Neural cell (in vitro differentiated cells): ENCODE results near the genes MCM5 and RBFOX2.

DNA sequence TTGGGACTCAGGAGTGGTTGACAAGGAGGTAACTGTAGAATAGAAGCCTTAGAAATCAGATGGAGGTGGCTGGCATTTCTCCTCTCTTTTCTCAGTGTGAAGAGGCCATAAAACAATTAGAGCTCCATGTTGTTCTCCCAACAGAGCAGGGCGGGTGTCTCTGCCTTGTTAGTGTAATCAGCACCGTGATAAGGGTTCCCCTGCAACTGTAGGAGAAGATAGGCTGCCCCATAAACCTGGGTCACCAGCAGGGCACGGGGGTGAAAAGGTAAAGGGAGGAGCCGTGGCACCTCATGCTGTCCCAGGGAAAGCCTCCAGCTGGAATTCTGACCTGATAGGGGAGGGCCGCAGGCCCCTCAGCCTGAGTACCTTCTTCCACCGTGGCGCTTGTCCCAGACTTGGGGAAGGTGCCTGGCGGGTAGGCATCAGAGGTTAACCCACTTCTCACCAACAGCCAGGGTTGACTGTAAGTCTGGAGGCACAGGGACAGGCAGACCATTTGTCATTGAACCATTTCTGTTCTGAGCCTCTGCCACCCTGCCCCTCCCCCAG is 68.7 kb downstream of the ISX start:
- RAMPAGE, long total RNA: no peak

DNA sequence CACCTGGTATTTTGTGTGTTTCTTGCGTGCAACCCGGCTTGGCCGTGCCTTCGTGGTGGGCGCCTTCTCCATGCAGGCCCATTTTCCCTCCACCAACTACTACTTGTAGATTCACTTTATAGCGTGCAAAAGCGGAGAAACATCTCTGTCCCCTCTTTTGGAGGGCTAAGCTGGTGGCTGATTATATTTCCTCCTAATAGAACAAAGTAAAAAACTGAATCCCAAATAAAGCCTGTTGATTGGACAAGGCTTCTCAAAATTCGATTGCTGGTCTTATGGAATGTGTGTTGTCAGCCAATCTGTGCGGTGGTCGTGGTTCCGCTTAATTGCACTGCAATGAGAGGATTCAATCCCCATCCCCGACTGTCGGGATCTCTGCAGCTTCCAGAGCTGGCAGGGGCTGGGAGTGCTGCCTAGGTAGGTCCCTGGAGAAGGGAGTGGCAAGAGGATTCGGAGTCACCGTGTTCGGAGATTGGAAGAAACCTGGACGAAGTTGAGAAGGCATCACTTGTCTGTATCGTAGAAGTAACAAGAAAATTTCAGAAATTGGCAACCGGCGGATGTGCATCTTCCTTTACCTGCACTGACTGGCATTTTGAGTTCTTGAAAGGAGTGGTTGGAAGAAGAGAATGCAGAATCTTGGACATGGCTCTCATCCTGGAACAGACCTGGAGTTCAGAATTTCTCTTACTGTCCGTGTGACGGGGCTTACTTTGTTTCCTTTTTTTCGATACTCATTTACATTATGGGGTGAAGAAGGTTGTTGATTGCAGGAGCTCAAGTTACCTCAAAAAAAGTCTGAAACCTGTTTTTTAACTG is 1.1 kb downstream of the HMGXB4 start:
- RAMPAGE, long total RNA: no peak

DNA sequence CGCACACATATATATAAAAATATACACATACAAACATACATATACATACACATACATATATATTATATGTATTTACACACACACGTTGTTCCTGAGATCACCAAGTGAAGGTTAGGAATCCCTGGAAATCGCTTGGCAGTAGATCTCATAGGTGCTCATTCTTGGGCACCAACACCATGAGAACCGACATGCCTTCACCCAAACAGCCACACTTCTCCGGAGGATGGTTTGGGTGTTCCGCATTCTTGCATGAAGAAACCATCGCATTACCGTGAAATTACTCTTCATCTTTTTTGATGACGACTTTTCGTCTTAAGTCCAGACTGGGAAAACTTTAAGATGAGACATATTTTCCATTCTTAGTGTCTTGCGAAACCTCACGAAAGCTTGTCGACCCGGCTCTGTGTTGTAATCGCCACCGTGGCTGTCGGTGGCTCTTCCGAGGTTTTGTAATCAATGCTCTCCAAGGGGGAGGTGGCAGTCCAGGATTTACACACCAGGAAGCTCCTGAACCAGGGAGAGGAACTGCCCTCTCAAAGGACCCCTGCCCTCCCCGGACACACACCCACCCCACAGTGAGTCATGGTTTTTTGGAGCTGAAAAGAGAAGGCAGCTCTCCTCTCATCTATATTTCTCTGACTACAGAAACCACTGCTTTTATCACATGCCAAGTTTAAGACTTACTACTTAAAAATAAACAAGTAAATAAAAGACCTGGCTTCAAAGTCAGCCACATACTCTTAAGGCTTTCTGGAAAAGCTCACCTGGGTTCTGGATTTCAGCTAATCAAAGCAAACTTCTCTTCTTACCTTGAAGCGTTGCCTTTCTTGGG is 1.8 kb downstream of the TOM1 start:
- RAMPAGE, long total RNA: no peak

DNA sequence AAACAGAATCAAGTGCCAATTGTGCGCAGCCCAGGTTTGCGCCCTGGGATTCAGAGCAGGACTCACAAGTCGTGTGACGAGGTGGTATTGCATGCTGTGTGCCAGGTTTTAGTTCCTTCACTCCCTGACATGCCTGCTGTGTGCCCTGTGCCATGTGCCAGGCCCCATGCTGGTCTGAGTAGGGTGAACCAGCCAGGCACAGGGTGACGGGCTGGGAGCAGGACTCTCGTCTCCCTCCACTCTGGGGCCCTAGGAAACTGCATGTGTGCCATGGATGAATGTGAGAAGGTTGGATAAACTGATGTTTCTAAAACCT is 38.8 kb upstream of the HMOX1 start:
- RAMPAGE, long total RNA: no peak

GRCh38 chr22:35350467-35351539 is 30.1 kb upstream of the HMOX1 start:
- RAMPAGE, long total RNA: no peak

DNA sequence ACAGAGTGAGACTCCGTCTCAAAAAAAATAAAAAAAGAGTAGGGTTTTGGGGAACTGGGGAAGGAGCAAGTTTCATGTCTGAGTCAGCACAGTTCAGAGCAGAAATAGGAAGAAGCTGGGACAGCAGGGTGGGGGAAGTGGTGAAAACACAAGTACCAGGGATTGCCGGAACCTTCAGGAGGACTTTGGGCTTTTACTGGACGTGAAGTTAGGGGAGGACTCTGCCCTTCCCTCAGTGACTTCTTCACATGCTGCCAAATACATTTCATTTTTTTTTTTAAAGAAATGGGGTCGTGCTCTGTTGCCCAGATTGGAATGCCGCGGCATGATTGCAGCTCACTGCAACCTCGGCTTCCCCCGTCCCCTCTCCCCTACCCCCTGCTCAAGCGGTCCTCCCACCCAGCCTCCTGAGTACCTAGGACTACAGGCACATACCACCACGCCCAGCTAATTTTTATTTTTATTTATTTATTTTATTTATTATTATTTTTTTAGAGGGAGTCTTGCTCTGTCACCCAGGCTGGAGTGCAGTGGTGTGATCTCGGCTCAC is 24.3 kb upstream of the HMOX1 start:
- RAMPAGE, long total RNA: no peak

- RAMPAGE, long total RNA: no peak
These were observed at the start of gene MCM5 for GRCh38 chr22:35399759-35400355. MCM5 (plus strand) TSS chr22:35400140.

DNA sequence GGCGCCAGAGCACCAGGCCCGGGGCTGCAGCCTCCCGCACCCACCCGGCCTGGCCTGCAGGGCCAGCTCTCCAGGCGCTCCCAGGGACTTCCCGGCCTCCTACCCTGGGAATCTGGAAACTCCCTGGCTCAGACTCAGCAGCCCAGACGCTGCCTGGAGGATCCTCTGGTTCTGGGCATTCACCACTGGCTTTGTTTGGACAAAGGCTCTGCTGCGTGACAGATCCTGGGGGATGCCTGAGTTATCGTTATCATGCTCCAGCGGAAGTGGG is 31.0 kb downstream of the MCM5 start:
- RAMPAGE, long total RNA: no peak

- RAMPAGE, long total RNA: no peak
These were observed 27.3 kb downstream of the RASD2 start for GRCh38 chr22:35567909-35568333.

- RAMPAGE, long total RNA: no peak
These were observed 29.6 kb downstream of the MB start for GRCh38 chr22:35587298-35588146.

DNA sequence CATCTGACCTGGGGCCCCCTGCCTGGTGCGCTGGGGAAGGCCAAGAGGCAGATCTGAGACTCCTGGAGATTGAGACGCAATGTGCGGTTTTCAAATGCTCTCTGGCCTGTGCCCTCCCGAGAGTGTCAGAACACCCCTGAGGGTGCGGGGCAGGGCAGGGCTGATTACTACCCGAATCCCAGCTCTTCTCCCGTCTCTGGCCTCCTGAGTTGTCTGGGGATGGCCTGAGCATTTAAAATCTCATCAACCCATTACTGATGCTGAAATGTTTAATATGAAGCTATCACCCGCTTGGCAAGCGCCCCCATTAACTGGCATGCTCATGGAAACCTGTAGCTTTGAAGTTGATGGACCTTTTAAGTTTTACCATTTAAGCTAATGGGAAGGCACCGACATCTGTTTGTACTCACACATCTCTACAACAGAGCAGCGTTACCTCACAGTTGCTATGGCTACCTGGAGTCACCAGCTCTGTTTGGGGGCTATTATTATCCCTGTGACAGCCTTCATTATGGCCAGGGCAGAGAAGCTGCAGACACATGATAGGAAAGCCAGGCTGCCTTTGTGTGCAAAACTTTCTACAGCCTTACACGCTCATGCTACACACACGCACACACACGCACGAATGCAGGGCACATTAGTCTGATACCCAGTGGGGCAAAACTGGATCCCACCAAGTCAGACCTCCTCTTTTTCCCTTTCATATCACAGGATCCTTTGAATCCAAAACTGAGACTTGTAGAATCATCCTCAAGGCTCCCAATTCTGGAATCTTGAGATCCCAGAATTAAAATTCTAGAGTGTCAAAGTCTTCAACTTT is 3.7 kb upstream of the MB start:
- RAMPAGE, long total RNA: no peak

DNA sequence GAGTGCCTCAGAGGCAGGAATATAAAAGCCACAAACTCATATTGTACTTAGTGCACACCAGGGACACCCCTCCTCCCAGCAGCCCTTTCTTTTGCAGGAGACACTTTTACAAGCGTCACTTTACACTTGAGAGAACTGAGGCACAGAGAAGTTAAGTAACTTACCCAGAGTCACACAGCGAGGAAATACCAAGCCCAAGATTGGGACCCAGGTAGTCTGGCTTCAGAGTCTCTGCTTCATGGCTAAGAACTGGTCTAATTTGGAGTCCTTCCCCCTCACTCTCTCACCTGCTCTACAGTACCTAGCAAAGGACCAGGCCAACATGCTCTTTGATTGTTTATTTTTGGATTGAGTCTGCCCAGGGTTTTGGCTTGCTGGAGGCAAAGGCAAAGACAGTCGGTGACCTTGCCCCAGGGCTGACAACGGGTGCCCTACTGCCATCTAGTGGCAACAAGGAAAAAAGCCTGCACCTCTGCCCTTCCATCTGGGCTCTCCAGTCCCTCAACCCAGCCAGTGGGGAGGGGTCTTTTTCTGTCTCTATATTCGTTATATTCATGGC is 6.0 kb upstream of the MB start:
- RAMPAGE, long total RNA: no peak

DNA sequence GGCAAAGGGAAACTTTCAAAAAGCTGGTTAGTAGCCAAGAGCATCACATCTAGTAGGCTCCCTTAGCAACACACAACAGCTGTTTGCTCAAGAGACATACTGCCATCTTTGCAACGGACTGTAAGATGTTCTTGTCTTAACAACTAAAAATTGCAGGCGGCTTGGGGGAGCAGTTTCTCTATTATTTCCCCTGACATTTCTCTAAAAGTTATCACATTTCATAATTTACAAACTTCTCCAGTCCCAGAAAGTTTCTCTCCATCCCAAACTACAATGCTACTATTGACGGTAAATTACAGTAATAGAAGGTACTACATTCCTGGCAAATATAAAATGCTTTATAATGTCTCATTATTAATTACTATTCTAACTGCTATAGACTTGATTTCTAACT is 134.8 kb downstream of the RBFOX2 start:
- RAMPAGE, long total RNA: no peak

DNA sequence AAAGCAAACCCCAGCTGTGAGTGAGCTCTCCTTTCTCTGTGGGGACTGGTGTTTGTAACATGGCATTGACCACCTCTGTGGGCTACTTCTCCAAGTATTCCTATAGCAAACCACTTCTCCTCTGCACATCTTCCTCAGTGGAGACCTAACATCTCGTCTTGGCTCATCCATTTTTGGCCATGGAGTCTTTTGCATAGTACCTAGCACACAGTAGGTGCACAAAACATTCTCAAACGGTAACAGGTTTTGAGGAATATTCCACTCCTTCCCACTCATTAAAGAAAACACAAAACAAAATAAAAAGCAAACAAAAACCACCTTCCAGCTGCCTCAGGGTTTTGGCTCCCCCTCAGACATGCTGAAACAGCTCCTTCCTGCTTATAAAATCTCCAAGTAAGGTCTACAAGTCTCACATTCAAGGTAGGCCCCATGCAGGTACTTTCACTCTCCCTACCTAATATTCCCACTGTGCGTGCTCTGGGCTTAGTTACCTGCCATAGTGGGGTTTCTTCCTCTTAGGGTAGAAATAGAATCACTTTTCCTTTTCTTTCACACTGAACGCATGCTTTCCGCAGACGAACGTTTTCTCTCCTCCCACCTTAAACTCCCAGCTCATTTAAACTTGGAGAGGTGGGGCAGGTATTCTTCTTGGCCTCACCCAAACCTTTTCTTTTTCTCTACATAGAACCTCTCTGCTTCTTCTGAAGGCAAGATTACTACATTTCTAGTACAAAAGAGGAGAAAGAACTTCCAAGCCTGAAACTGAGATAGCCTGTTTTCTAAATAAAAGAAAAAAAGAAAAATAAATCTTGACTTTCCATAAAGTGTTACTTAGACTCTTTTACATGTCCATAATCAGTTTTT is 132.3 kb downstream of the RBFOX2 start:
- RAMPAGE, long total RNA: no peak

DNA sequence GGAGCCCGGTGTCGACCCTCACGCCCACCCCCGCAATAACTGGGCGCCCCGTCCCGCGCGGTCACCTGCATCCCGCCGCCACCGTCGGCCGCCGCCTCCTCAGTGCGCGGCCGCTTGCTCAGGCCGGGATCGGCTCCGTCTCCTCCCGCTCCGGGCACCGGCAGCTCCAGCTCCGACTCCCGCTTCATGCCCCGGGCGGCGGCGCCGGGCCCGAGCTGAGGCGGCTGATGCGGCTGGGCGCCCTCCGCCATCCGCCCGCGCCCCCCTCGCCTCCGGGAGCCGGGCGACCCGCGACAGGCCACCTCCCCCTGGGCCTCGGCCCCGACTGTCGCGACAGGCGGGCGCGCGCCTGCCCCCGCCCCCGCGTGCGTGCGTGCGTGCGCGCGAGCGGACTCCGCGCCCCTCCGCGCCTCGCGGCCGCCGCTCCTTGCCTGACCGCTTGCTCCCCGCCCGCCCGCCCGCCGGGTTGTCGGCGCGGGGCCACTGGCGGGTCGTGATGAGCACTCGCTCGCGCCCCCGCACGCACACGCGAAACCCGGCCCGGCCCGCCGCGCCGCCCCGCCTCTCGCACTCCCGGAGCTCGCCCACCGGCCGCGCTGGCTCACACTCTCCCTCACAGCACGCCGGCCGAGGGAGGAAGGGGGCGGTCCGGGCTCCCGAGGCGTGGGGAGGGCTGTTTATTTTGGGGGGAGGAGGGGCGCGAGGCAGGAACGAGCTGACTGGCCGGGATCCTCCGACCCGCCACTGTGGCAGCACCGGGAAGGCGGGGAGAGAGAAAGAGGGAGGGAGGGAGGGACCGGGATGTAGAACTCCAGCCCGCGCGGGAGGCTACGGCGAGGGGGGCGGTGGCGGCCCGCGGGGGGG is at the start of gene RBFOX2:
RBFOX2 (minus strand) TSS at position 650 of the 864 bp plus-strand sequence.
- RAMPAGE, long total RNA: no peak

DNA sequence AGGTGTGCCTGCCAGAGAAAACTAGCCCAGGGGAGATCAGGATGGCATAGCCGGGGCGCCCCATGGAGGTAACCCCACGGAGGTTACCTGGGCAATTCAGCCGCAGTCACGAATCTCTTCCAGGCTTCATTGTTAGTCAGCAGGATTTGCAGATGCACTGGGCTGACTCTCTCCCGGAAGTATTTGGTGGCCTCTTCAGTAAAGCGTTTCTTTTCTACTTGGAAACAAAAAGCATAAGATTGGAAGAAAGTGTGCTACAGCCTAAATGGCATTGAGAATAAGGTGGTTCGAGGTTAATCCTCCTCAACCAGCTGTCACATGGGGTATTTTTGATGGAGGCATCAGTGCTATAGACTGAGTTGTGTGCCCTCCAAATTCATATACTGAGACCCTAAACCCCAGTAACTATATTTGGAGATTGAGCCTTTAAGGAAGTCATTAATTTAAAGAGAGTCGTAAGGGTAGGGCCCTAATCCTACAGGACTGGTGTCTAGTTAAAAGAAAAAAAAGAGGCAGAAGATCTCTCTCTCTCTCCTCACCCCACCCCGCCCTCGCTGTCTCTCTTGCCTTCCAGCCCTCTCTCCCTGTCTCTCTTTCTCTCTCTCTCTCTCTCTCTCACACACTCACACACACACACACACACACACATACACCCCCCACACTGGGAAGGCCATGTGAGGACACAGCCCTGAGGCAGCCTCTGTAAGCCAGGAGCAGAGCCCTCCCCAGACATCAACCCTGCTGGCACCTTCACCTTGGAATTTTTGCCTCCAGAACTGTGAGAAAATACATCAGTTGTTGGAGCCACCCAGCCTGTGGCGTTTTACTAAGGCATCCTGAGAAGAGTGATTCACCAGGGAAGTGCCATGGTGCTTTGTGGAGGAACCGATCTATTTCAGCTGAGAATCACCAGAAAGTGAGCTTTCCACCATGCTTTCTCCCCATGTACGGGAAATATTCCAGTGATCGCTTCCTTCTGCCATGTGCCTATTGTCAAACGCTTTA is 14.9 kb downstream of the APOL3 start:
- RAMPAGE, long total RNA: no peak

DNA sequence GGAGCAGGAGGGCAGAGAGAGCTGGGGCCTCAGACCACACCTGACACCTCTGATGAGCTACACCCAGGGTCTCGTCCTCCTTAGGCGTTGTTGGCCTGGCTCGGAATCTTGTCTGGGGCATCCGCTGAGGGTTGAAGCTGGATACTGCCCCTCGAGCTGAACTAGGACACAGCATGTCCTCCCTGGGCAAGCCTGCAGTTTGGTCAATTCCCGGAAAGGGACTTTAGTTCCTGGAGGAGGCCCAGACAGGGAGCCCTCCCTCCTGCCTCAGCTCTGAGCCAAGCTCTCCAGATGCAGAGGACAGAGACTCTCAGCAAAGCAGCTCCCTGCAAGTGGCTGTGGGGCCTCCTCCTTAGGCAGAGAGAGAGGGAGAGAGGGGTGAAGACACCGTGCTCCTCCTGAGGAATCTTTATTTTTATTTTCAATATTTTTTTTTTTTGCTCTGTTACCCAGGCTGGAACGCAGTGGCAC is 4.8 kb downstream of the APOL3 start:
- RAMPAGE, long total RNA: no peak

GRCh38 chr22:36265623-36266184 is 12.8 kb downstream of the APOL1 start:
- RAMPAGE, long total RNA: no peak

DNA sequence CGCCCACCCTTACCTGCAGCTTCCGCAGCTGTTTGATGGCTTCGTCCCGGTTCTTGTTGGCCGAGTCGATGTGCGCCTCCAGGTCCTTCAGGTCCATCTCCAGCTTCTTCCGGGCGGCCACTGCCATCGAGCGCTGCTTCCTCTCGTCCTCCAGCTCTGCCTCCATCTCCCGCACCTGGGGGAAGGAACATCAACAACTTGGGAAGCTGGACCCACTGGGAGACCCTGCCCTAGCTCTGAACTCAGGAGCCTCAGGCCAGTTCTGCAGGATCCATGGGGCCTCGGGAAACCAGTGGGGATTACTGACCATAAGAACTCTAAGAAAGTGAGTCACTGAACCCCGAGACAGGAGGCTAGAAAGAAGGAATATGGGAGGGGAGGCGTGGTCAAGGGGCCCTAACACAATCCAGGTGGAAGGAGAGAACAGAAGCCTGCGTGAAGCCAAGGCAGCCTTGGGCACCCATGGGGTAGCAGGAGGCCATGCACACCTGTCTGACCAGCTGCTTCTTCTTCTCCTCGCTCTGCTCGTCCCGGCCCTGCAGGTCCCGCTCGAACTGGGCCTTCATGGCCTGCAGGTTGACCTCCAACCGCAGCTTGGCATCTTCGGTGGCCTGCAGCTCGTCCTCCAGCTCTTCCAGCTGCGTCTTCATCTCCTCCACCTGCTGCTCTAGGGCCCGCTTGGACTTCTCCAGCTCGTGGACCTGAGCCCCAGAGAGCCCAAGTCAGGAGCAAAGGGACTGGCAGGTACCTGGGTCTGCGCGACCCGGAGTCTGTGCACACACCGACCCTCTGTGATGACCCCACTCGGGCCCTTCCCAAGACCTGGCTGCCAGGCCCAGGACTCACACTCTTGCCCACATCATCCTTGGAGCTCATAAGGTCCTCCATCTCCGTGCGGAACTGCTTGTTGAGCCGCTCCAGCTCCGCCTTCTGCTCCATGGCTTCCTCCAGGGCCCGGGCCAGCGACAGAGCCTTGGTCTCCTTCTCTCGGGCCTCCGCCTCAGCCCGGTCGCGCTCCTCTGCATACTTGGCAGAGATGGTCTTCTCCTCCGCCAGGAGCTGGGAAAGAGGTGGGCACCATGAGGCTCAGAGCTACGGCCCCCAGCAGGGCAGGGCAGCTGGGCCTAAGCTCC is 35.7 kb downstream of the APOL1 start:
- RAMPAGE, long total RNA: no peak

GRCh38 chr22:36291808-36292372 is 39.0 kb downstream of the APOL1 start:
- RAMPAGE, long total RNA: no peak